Measurements from ENCODE around the gene DLX1.

DNA sequence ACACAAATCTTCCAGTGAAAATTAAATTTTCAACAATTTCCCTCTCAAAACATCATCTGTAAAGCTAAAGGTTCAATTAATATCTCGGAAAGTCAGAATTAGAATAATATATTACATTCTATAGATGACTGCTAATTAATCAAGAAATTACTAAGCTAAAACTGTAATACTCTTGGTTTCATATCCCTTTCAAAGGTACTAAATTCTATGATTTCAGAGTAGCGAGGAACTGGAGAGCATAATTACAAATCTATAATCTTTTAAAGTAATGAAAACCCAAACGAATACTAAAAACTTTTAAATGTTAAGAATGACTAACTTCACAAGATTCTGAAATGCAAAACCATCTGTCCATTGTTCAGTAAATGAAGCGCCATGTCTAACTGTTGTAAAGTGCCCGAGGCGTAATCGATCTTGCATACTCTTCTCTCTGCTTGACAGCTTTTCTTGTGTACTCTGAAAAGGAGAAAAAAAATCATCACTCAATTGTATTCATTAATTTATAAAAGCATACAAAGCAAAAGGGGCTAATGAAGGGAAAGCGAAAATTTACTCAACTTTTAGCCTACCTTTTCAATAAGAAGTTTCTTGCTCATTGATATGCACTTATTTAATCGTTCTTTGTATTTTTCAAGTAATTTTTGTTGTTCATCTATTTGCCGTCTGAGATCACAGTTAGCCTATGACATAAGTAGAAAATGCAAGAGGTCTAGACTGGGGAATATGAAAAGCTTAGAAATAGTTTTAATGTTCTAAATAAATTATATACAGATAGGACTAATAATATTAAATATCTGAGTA lies 111.0 kb downstream of the TLK1 start:
- PRO-cap: no peak

- PRO-cap: no peak
Measured at GRCh38 chr2:171149179-171149643, 11.5 kb downstream of the TLK1 start.

DNA sequence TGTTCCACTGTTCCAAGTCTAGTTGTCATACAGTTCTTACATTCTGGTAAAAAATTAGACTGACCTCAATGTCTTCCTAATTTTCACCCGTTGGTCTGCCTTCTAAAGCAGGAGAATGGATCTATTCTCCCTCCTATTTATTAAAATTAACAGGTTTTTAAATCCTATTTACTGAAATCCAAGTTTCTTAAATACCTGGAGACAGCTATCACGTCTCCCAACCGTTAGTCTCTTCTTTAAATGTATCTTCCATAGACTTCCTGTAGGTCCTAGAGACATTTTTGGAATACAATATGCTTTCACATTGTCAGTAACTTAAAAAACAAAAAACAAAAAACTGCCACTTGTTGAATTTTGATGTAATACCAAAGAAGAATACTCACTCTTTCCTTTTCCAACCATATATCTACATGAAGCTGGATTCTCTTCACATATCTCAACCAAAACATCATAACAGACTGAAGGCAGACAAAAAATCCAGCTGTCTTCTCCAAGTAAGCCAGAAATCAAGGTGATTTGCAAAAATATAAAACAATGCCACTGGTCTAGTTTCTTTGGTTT lies 4.8 kb downstream of the TLK1 start:
- PRO-cap: no peak

DNA sequence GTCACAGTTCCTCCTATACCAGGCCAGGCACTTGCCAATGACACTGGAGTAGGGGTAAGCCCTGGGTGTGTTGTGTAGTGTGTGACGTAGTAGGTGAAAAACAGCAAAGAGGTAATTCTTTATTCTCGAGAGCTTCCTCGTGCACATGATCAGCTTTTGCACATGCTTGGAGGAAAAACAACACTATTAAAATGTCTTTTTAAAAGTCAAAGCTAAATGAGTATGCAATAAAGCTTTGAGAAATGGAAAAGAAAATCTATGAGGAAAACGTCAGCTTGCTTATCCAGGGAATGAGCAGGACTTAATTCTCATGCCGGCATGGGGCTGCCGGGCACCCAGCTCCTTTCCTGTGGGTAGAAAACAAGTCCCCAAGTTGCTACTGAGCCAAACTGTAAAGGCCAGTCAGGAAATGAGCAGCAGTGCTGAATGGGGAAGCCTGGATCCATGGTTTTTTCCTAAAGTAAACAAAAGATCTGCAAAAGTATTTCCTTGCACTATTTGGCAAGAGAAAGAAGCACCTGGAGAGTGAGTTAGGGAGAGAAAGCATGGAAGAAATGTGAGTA lies 117.8 kb downstream of the METTL8 start:
- PRO-cap: no peak

GRCh38 chr2:172084185-172085189 lies 820 bp upstream of the DLX1 start:
- PRO-cap: bidirectional peak, plus-strand start at chr2:172084718, minus-strand start at chr2:172084625

- PRO-cap: bidirectional peak, plus-strand start at chr2:172085487, minus-strand start at chr2:172085373
Measured at GRCh38 chr2:172085190-172086039, at the start of gene DLX1. Gene DLX1 (plus strand): TSS chr2:172085507.

- PRO-cap: no peak
Measured at GRCh38 chr2:172164970-172165216, 62.2 kb upstream of the DLX2 start.

GRCh38 chr2:172204317-172204645 lies 101.6 kb upstream of the DLX2 start:
- PRO-cap: no peak

GRCh38 chr2:172441952-172442671 lies 14.7 kb downstream of the ITGA6 start:
- PRO-cap: bidirectional peak, plus-strand start at chr2:172442281, minus-strand start at chr2:172442129

DNA sequence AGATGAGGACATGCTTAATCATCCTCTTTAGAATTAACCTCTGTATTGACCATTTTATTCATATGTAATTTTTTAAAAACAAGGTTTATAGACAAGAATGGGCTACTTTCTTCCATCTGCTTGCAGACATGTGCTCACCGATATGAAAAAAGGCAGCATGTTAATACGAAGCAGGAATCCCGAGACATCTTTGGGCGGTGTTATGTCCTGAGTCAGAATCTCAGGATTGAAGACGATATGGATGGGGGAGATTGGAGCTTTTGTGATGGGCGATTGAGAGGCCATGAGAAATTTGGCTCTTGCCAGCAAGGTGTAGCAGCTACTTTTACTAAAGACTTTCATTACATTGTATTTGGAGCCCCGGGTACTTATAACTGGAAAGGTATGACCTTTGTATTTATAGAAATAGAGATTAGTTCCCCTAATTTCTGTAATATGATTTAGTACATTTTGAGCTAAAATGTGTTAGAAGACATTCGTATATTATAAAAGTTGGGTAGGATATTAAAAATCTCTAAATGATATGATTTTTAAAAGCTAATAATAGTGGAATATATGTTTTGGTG lies 41.7 kb downstream of the ITGA6 start:
- PRO-cap: no peak

DNA sequence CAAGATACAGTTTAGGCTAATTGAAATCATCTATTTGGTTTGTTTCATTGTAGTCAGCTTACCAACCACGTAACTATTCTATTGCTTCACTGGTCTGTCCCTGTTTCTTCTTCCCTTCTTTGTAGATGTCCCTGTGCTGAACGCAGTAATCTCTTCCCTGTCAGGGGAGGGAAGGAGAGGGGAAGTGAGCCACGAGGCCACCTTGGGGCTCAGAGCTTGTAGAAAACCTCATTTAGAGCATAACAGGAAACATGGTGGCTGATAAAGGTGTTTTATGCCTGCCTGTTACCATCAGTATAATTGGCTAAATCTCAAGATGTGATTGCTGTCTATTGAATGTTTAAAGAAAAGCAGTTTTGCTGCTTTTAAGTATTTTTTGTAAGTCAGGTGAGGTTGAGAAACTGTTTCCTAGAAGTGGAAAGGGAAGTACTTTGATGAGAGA lies 59.8 kb upstream of the PDK1 start:
- PRO-cap: no peak

DNA sequence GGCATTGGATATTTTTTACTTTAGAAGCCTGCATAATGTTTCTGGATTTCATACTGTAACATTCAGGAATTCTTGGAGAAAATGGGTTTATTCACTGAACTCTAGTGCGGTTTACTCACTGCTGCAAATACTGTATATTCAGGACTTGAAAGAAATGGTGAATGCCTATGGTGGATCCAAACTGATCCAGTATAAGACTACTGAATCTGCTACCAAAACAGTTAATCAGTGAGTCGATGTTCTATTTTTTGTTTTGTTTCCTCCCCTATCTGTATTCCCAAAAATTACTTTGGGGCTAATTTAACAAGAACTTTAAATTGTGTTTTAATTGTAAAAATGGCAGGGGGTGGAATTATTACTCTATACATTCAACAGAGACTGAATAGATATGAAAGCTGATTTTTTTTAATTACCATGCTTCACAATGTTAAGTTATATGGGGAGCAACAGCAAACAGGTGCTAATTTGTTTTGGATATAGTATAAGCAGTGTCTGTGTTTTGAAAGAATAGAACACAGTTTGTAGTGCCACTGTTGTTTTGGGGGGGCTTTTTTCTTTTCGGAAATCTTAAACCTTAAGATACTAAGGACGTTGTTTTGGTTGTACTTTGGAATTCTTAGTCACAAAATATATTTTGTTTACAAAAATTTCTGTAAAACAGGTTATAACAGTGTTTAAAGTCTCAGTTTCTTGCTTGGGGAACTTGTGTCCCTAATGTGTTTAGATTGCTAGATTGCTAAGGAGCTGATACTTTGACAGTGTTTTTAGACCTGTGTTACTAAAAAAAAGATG lies 50.5 kb upstream of the PDK1 start:
- PRO-cap: no peak

GRCh38 chr2:172607205-172607900 lies 51.5 kb downstream of the PDK1 start:
- PRO-cap: no peak

- PRO-cap: no peak
Measured at GRCh38 chr2:172847579-172848034, 112.0 kb downstream of the RAPGEF4 start.

DNA sequence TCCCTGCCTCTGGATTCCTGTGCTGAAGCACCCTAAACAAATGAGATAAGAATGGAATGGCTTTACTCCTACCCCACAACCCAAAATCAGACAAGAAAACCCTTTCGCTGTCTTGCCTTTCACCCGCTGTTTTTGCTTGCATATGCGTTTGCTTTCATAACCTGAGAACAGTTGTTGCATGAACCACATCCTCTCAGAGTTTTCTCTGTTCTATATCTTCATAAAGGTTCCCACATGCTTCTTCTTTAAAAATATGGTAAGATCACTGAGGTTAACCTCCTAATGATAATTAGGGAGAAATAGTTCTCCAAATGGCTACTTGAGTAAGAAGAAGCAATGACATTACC lies 132.1 kb upstream of the MAP3K20 start:
- PRO-cap: no peak

DNA sequence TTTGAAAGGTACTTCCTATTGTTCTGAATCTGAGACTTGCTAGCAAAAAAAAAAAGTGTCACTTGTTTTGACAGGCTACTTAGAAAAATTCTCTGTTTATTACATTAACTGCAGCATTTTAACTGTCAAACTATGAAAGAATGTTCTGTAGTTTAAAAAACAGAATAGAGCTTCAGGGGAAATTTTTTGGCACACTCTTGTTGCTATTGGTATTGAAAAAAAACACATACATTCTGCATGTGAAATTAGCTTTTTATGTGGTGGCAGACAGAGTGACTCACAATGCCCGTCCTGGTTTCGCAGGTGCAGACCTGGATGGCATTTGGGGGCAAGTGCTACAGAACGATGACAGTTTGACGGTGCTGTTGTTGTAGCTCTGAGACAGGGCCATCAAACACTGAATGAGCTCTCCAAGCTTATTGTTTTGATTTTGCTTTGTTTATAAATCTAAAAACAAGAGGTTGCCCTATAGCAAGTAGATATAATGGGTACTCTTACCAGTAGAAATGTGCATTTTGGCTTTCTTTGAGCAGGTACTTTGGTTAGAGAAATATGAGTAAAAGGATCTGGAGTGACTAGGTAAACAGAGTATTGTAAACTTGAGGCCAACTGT lies 104.9 kb upstream of the MAP3K20 start:
- PRO-cap: no peak

GRCh38 chr2:172995798-172996244 lies 79.8 kb upstream of the MAP3K20 start:
- PRO-cap: no peak

- PRO-cap: no peak
Measured at GRCh38 chr2:173001850-173002515, 73.7 kb upstream of the MAP3K20 start.

DNA sequence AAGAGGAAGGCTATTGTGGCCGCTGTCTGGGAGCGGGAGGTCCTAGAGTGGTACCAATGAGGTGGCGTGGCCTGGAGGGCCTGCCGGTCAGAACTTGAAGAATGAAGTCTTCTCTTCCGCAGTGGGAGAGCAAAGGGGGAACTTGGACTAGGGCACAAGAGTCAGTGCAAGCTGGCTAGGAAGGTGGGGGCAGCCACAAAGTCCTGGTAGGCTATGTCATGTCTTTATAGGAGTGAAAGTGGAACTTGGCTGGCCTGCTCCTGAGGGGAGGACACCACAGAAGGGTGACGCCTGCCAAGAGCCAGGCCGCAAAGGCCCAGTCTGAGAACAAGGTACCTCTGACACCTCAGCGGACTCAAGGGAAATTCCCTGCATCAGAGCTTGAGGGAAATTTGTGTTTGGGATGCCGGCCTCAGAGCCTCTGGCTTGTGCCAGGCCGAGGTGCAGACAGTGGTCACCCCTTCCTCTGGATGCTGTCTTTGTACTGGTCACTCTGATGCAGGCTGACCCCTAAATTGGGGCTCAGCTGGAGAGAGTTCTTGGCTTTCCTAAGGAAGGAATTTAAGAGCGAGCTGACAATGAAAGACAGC lies 32.1 kb upstream of the MAP3K20 start:
- PRO-cap: no peak

DNA sequence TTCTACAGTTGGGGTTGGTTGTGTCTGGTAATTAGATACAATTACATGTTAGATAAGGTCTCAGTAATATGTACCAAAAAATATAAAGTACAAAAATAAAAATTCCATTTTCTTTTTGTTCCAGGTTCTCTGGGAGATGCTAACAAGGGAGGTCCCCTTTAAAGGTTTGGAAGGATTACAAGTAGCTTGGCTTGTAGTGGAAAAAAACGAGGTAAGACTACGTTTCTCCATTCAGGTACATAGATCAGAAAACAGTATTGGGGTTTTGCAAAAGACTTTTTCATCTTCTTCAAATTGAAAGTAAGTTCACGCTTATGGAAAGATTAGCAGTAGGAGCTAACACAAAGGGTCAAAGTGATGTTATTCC lies 122.2 kb downstream of the MAP3K20 start:
- PRO-cap: no peak